Camera-type eye (tissue), 1 donor: ENCODE data around the gene PRMT3.

GRCh38 chr11:20025725-20026314 lies 134.5 kb downstream of the DBX1 start:
- RAMPAGE, long total RNA: no peak

DNA sequence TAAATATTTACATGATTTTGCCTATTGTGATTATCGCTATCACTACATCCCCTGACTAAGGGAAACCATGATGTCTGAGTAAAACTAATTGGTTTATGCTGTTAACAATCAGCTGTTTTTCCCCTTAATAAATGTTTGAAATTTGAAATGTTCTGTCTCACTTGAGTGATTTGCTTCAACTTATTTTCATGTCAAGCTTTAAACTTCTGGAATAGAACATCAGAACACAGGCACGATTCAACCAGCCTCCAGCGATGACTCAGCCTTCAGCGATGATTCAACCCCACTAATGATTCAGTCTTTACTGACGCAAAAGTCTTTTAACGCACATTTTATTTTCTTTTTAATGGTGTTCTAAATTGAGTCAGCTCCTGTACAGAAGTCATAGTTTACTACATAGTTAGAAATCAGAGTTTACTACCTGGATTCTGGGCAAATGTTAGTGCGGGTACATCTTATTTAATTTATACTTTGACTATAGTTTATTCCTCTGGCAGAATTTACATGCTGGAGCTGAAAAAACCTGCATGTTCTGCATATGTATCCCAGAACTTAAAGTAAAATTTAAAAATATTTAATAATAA lies 4.1 kb downstream of the HTATIP2 start:
- RAMPAGE, long total RNA: no peak

DNA sequence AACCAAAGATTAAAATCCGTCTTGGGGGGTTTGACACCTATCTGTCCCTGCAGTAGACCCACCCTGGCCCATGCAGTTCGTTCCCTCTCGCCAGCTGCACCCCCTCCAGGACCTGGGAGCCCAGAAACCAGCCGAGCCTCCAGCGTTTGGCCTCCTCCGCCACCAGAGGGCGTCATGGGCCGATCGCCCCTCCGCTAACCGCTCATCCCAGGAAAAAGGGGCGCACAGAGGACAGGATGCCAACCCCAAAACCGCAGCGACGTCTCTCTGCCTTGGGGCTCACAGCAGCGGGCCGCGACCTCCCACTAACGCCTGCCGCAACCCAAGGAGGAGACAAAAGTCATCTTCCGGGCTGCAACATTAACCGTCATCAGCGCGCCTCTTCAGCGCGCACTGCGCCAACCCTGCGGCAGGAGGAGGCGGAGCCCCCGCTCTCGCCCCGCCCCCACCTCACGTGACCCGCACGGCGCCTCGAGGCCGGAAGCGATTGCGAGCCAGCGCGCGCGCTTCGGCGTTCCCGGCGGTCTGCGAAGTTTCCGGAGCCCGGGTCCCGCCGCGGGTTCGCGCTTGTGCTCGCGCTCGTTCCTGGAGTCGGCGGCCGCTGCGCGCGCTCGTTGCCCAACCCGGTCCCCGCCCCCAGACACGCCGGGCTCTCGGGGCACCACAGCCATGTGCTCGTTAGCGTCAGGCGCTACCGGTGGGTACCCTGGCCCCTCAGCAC lies at the start of gene PRMT3:
PRMT3 (plus strand) TSS at position 639 of the 721 bp plus-strand sequence.
- RAMPAGE, long total RNA: no peak

DNA sequence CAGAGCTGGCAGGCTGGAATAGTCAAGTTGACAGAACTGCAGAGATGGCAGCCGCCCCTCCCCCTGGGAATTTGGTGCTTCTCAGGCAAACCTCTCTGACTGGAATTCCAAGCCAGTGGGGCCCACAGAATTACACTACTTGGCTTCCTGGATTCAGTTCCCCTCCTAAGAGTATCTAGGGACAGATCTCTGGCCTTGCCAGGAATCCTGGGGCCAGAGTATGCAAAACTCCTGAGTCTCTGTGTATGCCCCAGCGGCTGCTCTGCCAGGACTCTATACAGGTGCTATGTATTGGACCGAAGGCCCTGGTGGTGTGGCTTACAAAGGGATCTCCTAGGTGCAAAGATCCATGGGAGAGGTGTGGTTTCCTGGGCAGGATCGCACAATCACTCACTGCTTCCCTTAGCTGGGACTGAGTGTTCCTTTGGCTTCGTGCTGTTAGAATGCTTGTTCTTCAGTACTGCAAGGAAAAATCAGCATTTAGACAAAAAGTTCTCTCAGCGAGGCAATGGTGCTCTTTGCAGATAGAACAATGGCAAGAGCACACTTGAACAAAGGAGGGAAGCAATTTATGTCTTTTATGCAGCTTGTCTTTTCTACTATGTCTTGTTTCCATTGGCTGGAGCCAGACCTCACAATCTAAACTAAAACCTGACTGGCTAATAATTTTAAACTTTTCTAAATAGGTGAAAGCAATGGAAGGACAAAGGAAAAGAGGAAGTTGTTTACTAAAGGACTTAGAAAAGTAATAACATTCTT lies 86.9 kb downstream of the PRMT3 start:
- RAMPAGE, long total RNA: no peak

DNA sequence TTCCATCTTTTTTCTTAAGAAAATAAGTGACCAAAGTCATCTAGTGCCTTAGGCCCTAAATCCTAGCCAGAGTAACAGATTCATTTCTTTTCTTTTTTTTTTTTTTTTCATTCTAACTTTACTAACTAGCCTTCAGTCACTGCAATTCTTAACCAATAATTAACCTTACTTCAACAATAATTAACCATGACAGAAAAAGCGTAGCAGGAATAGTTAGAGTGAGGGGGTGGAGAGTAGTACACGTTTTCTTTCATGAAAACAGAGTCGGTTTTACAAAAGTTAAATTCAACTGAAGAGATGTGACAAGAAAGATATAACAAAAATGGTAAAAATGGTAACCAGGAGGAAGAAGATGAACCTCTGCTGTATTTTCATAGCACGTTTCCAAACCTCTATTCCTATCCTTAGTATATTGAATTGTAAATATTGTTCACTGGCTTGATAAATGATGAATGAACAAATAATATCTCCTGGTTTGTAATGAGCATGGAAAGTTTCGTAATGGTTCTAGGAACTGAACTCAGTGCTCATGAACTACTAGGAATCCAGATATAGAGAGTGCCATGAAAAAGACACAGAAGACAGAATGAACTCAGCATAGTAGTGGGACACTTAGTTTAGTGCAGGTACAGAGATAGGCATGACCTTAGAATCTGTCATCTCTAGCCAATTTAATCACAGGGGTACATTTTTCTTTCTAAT lies 116.5 kb upstream of the ANO5 start:
- RAMPAGE, long total RNA: no peak

DNA sequence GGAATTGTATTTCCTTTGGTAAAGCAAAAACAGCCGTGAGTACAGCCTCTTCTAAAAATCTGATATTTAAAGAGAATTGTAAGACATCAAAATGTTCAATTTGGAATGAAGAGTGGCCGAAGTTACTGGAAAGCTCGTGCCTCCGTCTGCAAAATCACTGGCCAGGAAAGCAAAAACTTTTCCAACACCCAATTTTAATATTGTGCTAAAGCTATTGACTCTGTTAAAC lies 303 bp upstream of the GAS2 start:
- RAMPAGE, long total RNA: no peak

GRCh38 chr11:22680643-22681209 lies 14.3 kb downstream of the GAS2 start:
- RAMPAGE, long total RNA: no peak

DNA sequence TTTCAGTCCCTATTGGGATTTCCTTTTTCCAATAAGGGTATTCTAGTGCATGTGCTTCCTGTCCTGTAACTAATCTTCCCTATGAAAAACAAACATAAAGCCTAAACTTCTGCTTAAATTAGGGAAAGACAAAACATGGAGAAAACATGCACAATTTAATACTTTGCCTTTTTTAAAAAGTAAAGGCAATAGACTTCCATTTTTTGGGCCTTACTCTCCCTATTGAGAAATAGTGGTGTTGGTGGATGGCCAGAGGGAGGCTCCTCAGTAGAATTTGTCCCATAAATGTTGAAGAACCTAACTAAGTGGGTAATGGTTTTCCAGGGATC lies 152.1 kb downstream of the LUZP2 start:
- RAMPAGE, long total RNA: no peak

GRCh38 chr11:25423806-25424081 lies 908.2 kb upstream of the ANO3 start:
- RAMPAGE, long total RNA: no peak

- RAMPAGE, long total RNA: no peak
Measured at GRCh38 chr11:25611407-25611780, 720.5 kb upstream of the ANO3 start.

- RAMPAGE, long total RNA: no peak
Measured at GRCh38 chr11:25991392-25991776, 340.5 kb upstream of the ANO3 start.

GRCh38 chr11:26284988-26285241 lies 47.0 kb upstream of the ANO3 start:
- RAMPAGE, long total RNA: no peak

DNA sequence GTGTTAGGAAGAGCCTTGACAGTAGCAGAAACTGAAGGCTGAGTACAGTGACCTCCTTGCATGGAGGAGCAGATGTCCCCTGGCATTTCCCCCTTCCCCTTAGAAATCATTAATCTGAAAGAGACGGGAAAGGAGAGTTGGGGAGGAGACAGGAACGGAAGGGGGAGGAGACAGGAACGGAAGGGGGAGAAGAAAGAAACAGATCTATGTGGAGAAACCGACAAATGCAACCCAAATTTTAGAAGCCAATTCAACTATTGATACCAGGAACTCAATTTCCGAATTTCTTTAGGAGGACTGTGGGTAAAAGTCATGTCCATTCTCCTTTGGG lies 17.9 kb downstream of the ANO3 start:
- RAMPAGE, long total RNA: no peak

DNA sequence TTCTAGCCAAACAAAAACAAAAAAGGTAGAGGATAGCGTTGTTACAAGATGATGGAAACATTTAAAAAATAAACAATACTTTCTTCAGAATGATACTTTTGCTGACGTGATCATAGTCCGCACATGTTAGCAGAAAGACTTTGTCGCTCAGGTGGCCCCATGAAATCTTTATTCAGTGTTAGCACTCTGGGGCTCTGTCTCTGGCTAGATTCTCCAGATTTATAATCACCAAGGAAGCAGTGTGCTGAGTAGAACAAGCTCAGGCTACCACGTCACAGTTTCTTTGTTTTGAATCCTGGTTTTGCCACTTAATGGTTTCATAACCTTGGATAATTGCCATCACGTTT lies 3.8 kb upstream of the MUC15 start:
- RAMPAGE, long total RNA: no peak

DNA sequence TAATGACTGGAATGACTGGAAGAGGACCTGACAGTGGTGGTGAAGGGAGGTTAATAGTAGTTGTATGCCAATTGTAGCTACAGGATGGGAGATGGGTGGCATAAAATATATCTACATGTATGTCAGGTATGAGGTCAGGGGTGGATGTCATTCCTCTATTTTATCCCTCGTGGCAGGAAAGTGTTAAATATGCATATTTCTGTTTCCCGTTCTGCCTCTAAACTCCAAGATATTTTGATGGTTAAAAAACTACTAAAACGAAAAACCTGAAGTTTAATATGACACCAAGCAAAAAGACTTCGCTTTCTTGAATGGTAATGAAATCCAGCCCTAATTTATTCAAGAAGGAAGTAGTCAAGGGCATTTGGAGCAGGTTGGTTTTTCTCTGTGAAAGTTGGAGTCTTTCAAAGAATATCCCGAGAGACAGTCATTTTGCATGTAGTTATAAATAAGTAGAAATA lies 51.3 kb downstream of the SLC5A12 start:
- RAMPAGE, long total RNA: no peak

GRCh38 chr11:26841808-26842116 lies 119.9 kb upstream of the SLC5A12 start:
- RAMPAGE, long total RNA: no peak

DNA sequence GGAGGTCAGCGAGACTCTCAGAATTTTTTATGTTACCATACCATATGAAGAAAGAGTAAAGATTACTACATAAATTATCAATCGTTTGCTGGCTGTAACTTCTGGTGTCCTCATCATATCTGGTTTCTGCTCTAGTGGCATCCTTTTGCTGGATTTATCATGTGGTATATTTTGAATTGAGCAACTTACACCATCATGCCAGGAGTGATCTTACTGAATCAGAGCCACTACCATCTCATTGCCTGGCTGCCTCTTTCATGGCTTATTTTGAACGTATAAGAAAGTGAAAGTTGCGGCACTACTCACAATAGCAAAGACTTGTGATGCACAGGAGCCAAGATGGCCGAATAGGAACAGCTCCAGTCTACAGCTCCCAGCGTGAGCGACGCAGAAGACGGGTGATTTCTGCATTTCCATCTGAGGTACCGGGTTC lies 29.1 kb upstream of the FIBIN start:
- RAMPAGE, long total RNA: no peak

DNA sequence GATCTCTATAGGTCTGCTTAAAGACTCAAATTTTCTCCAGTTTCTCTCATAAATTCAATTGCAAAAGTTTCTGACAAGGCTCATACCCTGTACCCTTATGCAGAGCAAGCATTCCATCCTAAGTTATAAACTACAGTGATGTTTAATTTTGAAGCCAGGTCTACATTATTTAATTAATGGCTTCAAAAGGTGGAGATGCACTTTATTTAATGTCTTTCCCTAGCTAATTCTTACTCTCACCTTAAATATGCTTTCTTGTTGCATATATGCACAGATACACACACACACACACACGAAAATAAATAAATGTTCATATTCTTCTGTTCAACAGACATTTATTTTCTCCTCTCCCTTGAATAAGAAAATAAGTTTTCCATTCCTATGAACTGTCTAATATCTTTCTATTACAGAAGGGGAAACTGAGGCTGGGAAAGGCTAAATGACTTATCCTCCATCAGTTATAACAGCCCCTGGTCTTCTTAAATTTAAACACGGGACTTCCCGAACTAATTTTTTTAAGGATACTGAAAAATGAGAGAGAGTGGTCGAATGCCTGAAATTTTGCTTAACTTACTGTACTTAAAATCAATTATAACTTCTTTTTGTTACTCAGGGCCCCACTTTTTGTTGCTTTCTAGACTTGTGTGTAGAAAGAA lies 2.6 kb downstream of the FIBIN start:
- RAMPAGE, long total RNA: no peak

DNA sequence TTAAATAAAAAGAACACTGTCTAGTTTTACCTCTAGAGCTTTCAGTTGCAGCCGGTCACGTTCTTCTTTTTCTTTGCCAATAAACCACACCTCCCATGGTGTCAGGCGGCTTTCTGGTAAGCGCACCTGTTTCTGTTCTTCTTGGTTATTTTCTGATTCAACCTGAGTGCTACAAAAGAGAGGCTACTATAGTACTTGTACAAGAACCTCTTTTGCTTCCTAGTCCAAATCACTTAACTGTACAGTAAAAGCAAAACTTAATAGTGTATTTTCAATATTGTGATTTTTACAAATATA lies 5.7 kb downstream of the CCDC34 start:
- RAMPAGE, long total RNA: no peak

GRCh38 chr11:27460159-27460954 lies 12.2 kb downstream of the LGR4 start:
- RAMPAGE, long total RNA: no peak